CMK (cell line): ENCODE measurements around the gene CCKAR.

GRCh38 chr4:25861905-25862645 lies 713 bp downstream of the SEL1L3 start:
- RRBS, result 1% methylated on average over 20 of the region's 60 CpGs

GRCh38 chr4:25870098-25870659 lies 7.4 kb upstream of the SEL1L3 start:
- RRBS, result no CpG with 5 or more reads among the region's 4 CpGs

- RRBS, result no CpG with 5 or more reads among the region's 15 CpGs
Observed at GRCh38 chr4:25915267-25915912, 1.4 kb downstream of the SMIM20 start.

- RRBS, result 8% methylated on average over 1 of the region's 4 CpGs
Observed at GRCh38 chr4:26001499-26001972, 87.5 kb downstream of the SMIM20 start.

DNA sequence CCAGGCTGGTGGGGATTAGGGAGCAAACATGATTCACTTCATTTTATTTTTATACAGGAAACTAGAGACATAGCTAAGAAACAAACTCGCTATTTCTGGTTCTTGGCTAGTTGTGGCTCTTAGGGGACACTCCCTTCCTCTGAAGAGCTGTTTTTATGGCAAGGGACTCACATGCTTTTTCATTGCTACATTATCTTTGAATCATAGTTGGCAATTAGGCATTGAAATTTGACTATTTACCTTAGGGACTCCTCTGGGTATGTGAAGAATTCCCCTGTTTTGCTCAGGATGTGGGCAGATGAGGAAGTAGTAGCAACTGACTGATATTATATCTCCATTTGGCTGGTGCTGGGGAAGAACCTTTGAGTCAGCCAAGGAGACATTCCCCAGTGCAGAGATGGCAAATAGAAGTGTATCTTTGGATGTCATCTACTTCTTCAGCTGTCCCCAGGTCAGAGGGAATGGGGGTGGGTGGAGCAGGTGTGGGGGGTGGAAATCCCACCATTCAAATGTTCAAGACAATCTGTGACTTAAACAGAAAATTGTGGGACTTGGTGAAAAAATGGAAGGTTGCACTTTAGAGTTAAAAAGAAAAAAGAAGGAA lies 174.6 kb downstream of the SMIM20 start:
- RRBS, result no CpG with 5 or more reads among the region's 1 CpG

- RRBS, result no CpG with 5 or more reads among the region's 6 CpGs
Observed at GRCh38 chr4:26341567-26342180, 20.9 kb downstream of the RBPJ start.

DNA sequence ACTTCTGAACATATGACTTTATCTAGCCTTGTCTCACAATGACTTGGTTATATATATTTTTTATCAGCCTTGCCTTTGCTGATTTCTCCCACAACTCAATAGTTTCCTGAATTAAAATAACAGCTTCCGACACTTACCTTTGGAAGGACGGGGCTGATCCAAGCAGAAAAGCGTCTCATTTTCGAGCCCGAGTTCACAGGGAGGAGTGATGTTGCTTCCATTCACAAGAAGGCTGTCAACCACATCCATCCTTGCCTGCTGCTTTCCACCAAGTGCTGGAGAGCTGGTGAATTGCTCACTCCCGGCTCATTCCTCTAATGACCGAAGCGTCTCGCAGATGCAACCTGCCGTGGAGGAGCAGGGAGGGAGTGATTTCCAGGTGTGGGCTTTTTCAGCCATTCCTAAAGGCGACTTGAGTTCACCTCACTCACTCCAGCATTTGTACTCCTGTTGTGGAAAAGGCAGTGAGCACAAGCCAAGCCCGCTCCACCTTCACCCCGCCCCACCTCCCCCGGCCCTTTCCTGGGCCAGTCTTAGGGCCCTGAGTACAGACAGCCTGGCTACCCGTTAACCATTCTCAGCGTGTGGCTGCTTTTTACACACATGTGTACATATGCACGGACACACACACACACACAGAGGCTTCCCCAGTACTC lies at the start of gene CCKAR:
CCKAR (minus strand) TSS at position 466 of the 656 bp plus-strand sequence.
- RRBS, result no CpG with 5 or more reads among the region's 17 CpGs

DNA sequence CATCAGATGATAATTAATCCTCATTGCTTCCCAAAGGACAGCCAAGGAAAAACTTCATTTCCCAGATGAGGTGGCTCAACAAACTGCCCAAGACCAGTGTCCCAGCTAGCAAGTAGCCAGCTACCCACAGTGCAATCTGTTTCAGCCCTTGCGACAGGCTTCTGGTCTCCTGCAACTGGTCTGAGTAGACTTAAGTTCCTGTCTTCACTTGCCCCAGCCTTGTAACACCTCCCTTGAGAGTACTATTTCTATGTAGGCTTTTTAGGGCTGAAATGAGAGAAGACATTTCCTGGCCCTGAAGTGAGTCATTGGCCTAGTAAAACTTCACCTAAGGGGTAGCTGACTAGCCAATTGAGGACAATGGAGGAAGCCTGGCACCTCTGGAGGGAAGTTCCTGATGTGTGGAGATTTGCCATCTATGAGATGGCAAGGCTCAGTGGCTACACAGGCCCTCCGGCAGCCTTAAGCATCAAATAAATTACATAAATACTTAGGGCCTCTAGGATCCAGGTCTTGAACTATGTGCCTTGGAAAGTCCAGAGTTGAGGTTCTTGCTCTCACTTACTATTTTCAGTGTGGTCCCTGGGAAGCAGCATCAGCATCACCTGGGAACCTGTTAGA lies 80.0 kb upstream of the STIM2 start:
- RRBS, result no CpG with 5 or more reads among the region's 2 CpGs

GRCh38 chr4:26861725-26862292 lies 1.2 kb downstream of the STIM2 start:
- RRBS, result no CpG with 5 or more reads among the region's 12 CpGs

GRCh38 chr4:26867627-26868471 lies 7.2 kb downstream of the STIM2 start:
- RRBS, result no CpG with 5 or more reads among the region's 3 CpGs

DNA sequence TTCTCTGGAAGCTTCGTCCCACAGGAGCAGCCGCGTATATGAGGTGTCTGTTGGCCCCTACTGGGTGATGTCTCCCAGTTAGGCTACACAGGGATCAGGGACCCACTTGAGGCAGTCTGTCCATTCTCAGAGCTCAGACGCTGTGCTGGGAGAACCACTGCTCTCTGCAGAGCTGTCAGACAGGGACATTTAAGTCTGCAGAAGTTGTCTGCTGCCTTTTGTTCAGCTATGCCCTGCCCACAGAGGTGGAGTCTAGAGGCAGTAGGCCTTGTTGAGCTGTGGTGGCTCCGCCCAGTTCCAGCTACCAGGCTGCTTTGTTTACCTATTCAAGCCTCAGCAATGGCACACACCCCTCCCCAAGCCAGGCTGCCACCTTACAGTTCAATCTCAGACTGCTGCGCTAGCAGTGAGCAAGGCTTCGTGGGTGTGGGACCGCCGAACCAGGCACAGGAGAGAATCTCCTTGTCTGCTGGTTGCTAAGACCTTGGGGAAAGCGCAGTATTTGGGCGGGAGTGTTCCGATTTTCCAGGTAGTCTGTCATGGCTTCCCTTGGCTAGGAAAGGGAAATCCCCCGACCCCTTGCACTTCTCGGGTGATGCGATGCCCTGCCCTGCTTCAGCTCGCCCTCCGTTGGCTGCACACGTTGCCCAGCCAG lies 115.1 kb downstream of the STIM2 start:
- RRBS, result no CpG with 5 or more reads among the region's 18 CpGs

DNA sequence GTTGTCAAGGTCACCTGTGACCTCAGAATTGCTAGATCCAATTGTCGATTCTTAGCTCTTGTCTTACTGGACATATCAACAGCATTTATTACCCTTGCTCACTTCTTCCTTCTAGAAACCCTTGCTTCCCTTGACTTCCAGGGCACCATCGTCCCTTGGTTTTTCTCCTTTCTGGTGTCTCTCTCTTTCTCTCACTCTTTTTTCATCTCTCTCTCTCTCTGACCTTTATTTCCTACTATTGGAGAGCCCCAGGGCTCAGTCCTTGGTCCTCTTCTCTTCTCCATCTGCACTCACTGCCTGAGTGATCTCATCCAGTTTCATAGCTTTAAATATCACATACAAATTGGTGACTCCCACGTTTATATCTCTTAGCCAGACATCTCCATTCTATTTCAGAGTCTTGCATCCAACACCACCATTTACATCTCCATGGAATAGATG lies 387.9 kb downstream of the STIM2 start:
- RRBS, result no CpG with 5 or more reads among the region's 3 CpGs

DNA sequence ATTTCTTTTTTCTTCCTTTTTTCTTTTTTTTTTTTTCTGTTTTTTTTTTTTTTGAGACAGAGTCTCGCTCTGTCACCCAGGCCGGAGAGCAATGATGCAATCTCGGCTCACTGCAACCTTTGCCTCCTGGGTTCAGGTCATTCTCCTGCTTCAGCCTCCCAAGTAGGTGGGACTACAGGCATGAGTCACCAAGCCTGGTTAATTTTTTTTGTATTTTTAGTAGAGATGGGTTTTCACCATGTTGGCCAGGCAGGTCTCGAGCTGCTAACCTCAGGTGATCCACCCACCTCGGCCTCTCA lies 835.6 kb downstream of the STIM2 start:
- RRBS, result no CpG with 5 or more reads among the region's 5 CpGs

DNA sequence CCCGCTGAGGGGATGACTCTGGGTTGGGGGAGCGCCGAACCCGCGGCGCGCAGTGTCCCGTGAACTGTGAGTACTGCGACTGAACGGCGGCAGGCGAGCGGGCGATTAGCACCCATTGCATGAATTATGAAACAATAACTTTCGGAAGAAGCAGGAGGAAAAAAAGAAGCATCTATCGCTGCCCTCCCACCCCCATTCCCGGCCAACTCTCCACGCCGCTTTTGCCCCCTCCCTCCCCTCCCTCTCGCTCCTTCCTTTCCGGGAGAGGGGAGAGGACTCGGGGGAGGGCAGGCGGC lies 836 bp downstream of the PCDH7 start:
- RRBS, result 54% methylated on average over 7 of the region's 23 CpGs

GRCh38 chr4:30723450-30724836 lies 3.8 kb downstream of the PCDH7 start:
- RRBS, result no CpG with 5 or more reads among the region's 16 CpGs

DNA sequence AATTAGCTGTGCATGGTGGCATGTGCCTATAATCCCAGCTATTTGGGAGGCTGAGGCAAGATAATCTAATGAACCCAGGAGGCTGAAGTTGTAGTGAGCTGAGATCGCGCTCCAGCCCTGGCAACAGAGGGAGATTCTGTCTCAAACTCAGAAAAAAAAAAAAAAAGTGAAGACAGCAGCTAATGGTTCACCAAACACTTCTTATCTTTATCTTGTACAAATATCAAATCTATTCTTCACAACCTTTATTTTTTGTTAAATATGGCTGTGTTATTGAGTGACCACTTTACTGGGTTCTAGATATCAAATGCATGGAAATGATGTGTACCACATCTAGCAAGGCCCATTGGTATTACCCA lies 2470.0 kb downstream of the ARAP2 start:
- RRBS, result no CpG with 5 or more reads among the region's 2 CpGs

DNA sequence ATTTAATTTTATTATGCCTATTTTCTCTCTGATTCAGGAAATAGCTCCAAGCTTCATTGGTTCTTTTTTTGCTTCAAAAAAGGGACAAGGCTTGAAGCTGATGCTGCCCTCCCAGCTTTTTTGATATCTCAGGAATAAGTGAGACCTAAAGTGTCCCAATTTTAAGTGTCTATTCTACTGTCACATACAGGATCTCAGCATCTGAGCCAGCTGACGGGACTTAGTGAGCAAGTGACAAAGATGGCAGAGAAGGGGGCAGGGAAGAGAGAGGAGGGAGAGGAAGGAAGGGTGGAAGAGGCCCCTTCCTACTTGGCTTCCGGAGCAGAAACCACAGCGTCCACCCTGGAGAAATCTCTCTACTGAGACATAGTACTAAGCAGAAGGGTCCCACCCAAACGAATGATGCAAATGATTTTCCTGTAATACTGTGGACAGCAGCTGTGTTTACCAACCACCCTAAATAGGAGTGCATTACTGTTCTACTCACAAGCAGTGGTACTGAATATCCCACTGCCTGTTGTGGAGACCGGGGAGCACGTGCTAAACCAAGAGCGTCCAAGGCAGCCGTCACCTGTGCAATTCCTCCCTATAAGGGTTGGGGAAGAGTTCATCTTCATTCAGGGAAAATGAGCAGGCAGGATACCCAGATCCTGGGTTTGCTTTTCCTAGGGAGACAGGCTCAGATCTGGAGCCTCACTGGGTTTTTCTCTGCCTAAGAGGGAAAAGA lies 29.3 kb downstream of the DTHD1 start:
- RRBS, result no CpG with 5 or more reads among the region's 8 CpGs

DNA sequence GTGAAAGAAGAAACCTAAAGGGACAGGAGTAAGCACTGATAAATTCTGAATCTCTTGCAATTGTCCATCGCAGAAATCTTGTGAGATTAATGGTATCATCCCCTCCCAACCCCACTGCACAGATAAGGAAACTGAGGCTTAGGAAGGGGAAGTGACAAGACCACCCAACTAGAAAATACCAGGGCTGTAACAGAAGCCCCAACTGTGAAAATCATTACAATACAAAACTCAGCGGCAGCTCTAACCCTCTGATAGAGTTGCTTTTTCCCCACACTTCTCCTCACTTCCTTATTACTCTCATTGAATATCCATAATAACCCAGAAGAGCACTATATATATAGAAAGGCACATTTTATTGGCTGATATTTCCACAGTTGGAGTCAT lies 46.8 kb upstream of the NWD2 start:
- RRBS, result no CpG with 5 or more reads among the region's 2 CpGs

DNA sequence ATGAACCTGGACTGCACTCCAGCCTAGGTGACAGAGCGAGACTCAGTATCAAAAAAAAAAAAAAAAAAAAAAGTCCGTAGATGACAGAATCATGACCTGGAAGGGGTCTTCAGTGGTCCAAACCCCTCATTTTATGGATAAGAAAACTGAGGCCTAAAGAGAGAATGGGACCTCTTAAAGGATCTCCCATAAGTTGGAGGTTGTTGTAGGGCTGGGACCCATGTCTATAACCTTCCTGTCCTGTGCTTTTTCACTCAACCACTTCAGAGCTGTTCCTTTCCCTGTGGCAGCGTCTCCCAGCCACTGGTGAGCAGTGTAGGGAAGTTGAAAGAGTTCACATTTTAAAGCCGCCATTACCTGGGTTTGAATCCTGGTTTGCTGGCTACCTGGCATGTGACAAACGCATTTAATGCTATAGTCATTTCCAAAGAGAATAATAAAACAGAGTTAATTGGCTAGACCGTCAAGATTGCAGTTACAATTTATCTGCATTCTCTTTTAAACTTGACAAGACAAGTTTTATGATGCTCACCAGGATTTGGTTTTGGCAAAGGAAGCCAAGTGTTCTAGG lies 9.3 kb downstream of the C4orf19 start:
- RRBS, result no CpG with 5 or more reads among the region's 6 CpGs

- RRBS, result no CpG with 5 or more reads among the region's 2 CpGs
Observed at GRCh38 chr4:37675794-37676401, 10.3 kb downstream of the RELL1 start.